Parietal lobe (tissue), 2 donors: ENCODE results near the genes ACTL9, ZNF699 and ZNF846.

- RAMPAGE, long total RNA: no peak
Observed at GRCh38 chr19:8316331-8316867, 4.8 kb downstream of the NDUFA7 start.

GRCh38 chr19:8363018-8363453 is 919 bp upstream of the ANGPTL4 start:
- RAMPAGE, long total RNA: no peak

DNA sequence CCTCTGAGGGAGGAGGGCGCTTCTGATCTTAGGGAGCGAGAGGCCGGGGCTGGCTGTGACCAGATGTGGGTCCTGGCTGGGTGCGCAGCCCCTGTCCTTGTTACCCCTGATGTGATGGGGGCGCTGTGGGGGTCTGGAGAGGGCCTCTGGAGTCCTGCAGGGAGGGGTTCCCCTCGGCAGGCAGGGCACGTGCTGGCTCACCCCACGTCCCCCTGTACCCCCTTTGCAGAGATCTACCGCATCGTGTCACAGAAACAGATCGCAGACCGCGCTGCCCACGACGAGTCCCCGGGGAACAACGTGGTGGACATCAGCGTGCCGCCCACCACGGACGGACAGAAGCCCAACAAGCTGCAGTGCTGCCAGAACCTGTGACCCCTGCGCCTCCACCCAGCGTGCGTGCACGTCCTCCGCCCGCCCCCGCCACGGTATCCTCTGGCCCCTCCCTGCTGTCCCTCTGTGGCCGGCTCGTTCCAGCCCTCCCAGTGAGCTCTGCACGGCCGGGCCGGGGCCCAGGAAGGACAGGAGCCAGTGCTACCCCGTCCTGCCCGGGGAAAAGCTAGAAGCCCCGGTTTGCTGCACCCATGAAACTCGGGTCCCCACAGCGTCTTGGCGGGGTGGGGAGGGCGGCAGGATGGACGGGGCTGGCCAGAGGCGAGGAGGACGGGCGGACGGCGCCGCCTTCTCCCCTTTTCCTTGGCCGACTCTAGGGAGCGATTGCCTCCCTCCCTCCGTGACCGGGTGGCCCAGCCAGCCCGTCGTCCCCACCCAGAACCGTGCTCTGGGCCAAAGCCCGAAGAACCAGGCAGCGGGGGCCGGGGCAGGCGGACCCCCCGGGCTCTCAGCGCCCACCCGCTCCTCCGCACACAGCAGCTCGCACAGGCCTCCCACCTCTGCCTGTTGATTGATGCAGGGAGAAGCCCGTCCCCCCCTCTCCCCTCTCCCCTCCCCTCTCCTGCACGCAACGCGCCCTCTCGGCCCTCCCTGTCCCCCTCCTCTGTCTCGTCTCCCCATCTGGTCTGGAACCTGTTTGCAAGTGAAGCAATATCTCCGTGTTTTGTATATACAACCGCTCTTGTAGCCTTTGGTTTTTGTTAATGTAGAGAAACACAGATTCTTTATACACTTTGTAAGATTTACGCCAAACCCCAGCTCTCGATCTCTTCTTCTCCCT is 9.5 kb upstream of the MARCHF2 start:
- RAMPAGE, long total RNA: no peak

DNA sequence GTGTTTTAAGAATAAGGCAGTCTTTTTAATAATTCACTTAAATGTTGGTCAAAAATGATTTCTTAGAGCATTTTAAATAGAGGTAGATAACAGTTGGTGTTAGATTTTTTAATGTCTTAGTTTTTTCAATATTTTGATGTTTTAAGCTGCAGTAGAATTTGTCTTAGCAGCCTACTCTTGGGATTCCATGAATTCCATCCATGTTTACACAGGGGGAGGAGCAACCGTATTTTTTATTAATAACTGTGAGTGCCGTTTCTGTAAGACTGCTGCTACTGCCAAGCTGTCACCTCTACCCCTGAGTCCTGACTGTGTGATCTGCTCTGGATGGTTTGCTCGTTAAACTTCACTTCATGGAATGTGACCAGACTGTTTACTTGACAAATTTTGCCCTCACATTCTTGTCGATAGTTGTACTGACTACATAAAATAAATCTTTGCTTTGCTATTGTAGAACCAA is 15.1 kb downstream of the HNRNPM start:
- RAMPAGE, long total RNA: no peak

DNA sequence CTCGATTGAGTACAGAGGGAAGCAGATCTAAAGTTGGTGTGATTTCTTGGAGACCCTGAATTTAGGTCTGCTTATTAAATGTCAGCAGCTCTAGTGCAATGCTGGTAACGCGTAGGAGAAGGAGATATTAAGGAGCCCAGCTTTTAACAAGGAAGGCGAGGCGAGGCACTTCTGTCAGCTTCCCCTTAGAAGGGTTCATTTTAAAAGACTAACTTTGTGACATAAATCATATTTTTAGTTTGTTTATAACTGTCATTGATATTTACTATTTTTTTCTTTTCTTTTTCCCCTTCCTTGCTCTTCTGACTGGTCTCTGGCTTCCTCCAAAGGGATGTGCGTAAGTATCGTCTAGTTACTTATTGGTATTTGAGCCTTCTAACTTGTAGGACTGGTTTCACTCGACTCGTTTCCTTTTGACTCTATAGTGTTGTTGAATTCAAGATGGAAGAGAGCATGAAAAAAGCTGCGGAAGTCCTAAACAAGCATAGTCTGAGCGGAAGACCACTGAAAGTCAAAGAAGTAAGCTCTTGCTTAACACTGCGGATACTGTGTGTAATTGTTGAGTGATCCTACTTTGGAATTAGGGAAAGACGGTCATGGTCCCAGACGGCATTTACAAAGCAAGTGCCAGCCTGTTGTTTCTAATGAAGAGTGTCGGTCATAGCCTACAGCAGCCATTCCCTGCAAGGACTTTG is 18.5 kb downstream of the HNRNPM start:
- RAMPAGE, long total RNA: no peak

GRCh38 chr19:8468508-8469404 is 24.0 kb downstream of the HNRNPM start:
- RAMPAGE, long total RNA: no peak

DNA sequence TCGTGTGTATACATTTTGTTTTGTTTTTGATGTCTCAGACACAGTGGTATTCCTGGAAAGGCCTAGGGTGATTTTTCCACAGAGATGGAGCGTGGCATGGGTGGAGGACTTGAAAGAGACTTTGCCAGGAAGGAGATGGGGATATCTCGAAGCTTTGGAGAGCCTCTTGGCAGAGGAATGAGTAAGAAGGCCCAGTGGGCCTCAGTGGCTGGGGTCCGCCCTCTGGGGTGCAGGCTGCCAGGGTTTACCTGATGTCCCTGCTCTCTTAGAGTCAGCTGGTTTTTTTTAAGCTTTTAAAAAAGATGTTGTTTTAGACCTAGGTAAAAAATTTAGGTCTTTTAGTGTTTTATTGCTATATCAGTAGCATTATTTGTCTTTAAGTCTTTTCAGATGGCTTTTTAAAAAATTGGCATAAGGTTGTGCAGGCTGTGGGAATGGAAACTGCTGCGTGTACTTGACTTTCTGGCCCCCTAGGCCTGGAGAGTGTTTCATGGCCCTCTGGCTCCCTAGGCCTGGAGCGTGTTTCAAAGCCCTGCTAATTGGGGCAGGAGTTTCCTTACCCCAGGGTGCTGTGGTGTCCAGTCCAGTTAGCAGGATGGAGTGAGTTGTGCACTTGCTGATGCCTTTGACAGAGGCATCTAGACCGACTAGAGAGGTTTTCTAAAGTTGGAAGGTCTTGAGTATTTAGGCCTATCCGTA is 24.0 kb downstream of the PRAM1 start:
- RAMPAGE, long total RNA: no peak

DNA sequence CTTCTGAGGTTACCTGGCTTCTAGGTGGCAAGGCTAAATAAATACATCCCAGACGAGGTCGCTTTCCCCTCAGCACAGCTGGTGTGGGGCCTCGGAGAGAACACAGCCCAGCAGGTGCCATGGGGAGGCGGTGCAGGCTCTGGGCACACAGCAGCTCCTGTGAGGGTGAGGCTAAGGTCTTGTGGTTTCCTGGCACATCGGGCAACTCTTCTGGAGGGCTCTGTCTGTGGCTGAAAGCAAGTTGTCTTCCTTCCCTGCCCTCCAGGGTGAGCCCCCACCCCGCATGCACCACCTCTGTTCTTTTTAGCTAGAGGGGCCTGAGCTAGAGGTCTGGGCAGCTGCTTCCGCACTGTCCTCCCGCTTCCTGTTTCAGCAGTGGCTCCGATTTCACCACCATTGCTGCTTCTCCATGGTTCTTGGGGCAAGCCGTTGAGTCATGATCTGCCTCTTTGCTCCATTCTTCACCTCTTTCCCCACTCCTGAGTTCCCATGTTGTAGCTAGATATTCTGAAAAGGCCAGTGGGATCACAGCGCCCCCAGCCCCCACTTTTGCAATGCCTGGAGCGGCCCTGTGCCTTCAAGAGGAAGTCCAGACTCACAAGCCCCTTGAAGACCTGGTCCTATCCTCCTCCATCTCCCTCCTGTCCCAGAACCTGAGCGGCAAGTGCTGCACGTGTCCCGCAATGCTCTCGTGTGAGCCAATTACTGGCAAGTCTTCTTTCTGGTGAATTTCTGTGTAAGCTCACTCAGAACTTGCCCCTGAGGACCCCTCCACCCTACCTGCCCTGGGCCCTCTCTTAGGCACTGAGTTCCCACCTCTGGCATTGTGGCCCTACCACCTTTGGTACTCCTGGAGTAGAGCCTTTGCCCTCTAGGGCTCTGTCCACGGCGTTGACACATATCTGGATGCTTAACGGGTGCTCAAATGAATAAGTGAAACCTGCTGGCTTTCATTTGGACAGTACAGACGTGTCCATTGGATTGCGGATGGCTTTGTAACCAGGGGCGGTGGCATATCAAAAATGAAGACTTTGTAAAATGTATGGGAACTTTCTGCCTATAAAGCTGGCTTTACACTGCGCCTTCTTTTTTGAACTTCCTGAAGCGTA is 14.7 kb downstream of the PRAM1 start:
- RAMPAGE, long total RNA: no peak

DNA sequence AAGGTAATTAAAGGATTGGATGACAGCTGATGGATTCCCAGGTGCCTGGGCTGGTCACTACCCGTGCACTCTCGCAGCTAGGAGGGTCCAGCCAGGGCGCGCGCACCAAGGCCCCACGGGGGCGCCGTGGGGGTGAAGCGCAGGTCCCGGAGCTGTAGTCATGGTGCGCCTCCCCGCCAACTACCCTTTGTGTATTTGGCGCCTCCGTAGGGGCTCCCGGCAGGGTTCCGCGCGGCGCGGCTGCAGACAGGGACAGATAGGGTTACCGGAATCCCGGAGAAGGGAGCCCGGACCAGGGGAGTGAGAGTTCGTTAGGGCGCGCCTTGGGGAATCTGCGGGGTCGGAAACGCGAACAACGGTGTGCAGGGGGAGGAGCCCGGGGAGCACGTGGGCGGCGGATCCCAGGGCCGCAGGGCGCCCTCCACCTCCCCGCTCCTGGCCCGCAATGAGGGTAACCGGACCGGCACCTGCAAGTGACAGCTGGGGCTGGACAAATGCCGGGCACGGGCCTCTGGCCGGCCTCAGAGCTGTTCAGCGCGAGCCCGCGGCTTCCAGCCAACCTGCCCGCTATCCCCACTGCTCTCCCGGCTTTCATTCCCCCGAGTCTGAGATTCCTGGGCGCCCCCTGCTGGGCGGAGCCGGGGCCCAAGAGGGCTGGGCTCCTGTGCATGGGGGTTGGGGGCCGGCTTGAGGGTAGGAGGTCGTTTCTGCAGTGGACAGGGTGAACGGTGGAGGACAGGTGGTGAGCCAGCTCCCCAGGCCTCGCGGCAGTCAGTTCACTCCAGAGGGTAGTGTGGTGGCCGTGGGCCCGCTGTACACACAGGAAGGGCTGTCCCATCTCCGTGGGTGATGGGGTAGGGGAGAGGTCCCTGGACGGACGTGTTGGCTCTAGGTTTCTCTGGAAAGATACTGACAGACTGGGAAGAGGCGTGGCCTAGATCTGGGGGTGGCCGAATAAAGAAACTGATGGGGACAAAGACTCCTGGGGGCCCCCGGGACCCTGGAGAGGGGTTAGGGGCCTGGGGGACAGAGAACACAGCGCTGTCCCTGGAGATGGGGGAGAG is 3.6 kb upstream of the PRAM1 start:
- RAMPAGE, long total RNA: no peak

- RAMPAGE, long total RNA: no peak
Observed at GRCh38 chr19:8530093-8530709, 16.2 kb upstream of the ZNF414 start.

DNA sequence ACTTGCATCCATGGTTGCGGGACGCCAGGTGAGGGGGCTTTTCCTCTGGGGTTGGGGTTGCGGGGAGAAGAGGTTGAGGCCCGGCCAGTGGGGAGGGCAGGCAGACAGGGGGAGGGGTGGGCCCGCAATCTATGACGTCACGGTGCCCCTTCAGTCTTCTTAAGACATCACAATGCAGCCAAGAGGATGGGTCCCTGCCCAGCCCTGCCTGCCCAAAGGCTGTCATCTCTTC is at the start of gene ACTL9:
Gene ACTL9, minus strand, starts transcription at position 106 of the 232 bp plus-strand sequence.
- RAMPAGE, long total RNA: no peak

GRCh38 chr19:8822767-8823296 is 9.3 kb downstream of the ZNF558 start:
- RAMPAGE, long total RNA: no peak

- RAMPAGE, long total RNA: no peak
Observed at GRCh38 chr19:9309093-9310446, at the start of gene ZNF699. TSS of gene ZNF699 (minus strand) at chr19:9309838.

DNA sequence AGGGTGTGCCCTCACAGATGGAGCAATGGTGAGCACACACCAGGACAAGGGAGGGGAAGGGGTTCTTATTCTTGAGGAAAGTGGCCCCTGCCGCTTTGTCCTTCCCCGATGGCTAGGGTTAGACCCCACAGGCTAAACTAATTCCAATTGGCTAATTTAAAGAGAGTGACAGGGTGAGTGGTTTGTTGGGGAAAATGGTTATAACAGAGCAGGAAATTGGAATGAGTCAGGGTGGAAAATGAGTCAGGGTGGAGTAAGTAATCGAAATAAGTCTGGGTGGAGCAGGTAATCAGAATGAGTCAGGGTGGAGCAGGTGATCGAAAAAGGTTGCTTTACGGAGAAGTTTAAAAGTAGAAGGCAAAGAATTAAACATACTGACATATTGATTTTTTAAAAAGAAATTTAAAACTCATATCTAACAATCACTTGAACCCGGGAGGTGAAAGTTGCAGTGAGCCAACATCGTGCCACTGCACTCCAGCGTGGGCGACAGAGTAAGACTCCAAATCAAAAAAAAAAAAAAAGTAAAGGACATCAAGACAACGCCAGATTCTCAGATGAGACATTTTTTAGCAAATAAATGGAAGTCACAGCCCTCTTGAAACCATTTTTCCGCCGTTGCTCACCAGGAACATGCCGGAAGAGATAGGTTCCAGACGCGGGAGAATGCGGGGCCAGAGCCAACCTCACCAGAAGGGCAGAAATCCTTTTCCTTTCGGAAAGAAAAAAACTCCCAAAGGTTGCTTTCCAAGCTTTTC is 715 bp downstream of the ZNF562 start:
- RAMPAGE, long total RNA: no peak

DNA sequence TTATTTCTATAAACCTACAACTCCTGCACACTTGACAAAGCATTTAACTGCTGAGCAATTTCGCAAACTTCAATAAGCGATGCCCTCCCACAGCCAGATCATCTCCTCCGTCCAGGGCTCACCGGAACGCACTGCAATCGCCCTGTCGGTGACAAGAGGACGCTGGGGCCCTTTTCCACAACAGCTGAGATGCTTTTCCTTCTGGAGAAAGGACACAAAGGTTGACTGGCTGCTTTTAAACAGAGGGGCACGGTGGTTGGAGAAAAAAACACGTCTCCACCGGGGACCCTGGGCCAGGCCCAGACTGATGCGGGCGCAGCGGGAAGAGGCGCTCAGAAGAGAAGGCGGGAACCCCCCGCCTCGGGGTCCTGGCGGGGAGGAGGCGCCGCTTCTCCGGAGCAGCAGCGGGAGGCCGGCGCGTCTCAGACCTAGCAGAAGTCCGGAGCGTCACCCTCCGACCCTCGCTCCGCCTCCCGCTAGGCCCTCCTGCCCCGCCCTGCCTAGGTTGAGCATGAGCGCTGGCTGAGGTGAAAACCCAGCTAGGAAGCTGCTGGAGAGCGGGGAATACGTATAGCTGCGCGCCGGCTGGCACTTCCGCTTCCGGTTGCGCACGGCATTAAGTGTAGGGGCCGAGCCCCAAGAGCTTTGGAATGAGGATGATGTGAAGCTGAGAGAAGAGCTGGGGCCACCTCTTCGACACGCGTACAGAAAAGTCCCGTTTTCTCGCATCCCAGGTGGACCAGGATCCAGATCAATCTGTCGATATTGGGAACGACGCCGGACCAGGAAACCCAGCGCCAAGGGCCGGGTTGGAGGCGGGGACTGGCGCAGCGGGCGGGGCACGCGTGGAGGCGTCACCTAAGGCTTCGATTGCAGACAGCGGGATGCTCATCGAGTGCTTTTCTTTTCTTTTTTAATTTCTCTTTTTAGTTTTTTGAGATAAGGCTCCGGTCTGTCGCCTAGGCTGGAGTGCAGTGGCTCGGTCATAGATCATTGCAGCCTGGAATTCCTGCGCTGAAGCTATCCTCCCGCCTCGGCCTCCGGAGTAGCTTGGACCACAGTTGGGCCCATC is at the start of gene ZNF846:
Gene ZNF846, minus strand, starts transcription at position 572 of the 1,072 bp plus-strand sequence.
- RAMPAGE, long total RNA: no peak

GRCh38 chr19:9935457-9936154 is 709 bp downstream of the OLFM2 start:
- RAMPAGE, long total RNA: no peak

DNA sequence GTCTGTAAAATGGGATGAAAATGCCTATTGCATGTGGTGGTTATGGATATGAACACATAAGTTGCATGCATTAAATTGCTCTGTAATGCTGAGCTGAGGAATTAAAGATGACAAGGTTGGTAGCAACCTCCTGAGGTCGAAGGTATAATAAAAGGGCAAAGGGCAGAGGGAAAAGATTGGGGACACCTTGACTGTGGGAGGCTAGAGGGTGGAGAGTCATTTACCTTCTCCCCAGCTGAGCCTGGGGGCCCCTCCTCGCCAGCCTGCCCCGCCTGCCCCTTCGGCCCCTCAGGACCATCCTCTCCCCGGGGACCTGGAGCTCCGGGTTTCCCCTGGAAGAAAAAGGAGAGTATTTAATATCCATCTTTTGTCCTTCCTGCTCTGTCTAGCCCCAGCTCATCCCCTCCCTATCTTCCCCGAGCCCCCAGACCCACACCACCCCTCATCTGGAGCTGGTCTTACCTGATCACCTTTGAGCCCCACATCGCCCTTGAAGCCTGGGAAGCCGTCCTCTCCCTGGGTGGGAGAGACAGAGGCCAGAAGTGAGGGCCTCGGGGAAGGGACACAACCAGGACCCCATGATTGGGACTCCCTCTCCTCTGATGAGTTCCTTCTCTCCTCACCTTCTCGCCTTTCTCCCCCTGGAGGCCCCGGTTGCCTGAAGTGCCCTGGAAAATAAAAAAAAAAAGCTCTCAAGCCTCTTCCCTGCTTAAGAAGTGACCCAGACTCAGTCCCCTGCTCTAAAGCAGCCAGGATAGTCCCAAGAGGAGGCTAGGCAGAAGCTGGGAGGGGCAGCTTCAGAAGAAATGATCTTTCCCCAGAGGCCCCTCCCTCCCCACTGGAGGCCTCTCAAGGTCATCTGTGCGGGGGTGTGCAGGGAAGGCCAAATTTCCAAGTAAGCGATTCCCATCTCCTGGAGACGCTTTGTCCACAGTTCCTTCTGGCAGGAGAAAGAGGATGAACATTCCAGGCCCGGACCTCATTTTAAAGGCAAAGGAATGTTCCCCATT is 23.9 kb downstream of the COL5A3 start:
- RAMPAGE, long total RNA: no peak

GRCh38 chr19:10114118-10114958 is 2.8 kb downstream of the P2RY11 start:
- RAMPAGE, long total RNA: no peak

GRCh38 chr19:10120617-10121203 is 1.0 kb upstream of the EIF3G start:
- RAMPAGE, long total RNA: no peak

DNA sequence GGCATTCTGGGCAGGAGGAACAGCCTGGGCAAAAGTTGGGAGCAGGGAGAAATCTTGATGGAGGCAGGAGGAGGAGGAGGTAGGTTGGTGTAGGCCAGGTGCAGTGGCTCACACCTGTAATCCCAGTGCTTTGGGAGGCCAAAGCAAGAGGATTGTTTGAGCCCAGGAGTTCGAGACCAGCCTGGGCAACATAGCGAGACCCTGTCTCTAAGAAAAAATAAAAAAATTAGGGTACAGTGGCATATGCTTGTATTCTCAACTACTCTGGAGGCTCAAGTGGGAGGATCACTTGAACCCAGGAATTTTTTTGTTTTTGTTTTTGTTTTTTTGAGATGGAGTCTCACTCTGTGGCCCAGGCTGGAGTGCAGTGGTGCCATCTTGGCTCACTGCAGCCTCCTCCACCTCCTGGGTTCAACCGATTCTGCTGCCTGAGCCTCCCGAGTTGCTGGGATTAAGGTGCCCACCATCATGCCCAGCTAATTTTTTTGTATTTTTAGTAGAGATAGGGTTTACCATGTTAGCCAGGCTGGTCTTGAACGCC is 7.5 kb upstream of the ICAM4 start:
- RAMPAGE, long total RNA: no peak